Gastrocnemius medialis (tissue), 3 donors: Measurements from ENCODE around the genes IQGAP3, LRRC71 and FCRL1.

GRCh38 chr1:156463213-156463568 is 37.4 kb downstream of the MEF2D start:
- PRO-cap, result no peak
- RAMPAGE, long total RNA, 3 experiments, result no peak in any of the 3 experiments

- PRO-cap, result no peak
- RAMPAGE, long total RNA, 3 experiments, result no peak in any of the 3 experiments
These were observed 23.6 kb downstream of the MEF2D start for GRCh38 chr1:156476894-156477481.

DNA sequence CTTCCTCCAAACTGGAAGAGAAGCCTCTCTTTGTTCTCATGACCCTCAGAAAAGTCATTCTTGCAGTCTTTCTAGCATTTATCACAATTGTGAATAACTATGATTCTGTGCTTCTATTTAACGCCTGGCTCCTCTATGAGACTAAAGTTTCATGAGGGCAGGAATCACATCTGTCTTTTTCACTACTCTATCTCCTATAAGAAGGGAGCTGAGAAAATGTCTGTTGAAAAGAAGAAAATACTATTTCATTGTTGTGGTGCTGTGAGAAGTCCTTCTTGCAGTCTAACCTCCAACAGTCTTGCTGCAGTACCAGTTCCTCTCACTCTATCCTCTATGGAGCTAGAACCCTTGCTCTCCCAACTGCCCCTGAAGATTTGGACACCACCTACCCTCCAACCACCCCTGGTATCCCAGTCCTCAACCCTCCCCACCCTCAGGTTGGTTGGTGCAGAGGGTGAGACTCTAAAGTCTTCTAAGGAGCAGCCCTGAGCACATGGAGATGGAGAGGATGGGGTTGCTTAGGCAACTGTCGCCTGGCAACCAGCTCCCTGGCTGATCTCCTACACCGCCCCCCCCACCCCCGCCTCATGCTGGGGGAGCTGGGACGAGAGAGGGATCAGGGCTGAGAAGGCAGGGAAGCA is 13.8 kb downstream of the MEF2D start:
- PRO-cap, result no peak
- RAMPAGE, long total RNA, 3 experiments, result no peak in any of the 3 experiments

GRCh38 chr1:156499661-156500227 is 831 bp downstream of the MEF2D start:
- PRO-cap, result bidirectional peak, plus-strand start at chr1:156500061, minus-strand start at chr1:156499880; bidirectional peak, plus-strand start at chr1:156500294, minus-strand start at chr1:156500164
- RAMPAGE, long total RNA, 3 experiments, result start-site peak on the minus strand in 2 of 3 experiments, at chr1:156499859-156499901 at its widest, 265 to 598 reads per replicate

GRCh38 chr1:156572421-156572794 is at the start of gene IQGAP3:
Gene IQGAP3, minus strand, starts transcription at chr1:156572565.
- PRO-cap, result no peak
- RAMPAGE, long total RNA, 3 experiments, result start-site peak on the minus strand in 1 of 3 experiments, at chr1:156572537-156572545 at its widest, 5 reads per replicate

GRCh38 chr1:156616118-156616970 is 2.9 kb upstream of the HAPLN2 start:
- PRO-cap, result no peak
- RAMPAGE, long total RNA, 3 experiments, result no peak in any of the 3 experiments

- PRO-cap, result no peak
- RAMPAGE, long total RNA, 3 experiments, result no peak in any of the 3 experiments
These were observed 3.1 kb upstream of the BCAN start for GRCh38 chr1:156638820-156639237.

GRCh38 chr1:156665417-156665981 is 11.7 kb downstream of the NES start:
- PRO-cap, result no peak
- RAMPAGE, long total RNA, 3 experiments, result no peak in any of the 3 experiments

- PRO-cap, result no peak
- RAMPAGE, long total RNA, 3 experiments, result no peak in any of the 3 experiments
These were observed 7.6 kb downstream of the NES start for GRCh38 chr1:156669671-156670018.

DNA sequence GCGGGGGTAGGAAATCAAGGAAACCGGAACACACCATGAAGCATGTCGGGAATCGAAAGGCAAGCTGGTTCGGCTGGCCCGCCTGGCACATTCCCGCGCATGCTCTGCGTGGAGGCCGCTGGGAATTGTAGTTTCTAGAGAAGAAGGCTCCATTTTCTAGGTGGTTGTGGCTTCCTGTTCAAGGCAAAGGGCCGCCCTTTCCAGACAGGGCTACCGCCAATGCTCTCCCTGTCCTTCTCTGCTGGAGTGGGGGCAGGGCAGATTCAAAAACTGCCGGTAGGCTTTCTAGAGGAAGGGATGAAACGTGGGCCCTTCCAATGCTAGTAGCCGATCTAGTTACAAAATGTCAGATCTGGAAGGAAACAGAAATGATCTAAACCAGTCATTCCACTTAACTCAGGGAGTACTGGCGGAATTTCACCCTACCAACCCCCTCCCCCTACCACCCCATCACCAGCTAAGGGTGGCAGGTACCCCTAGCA is 390 bp upstream of the MRPL24 start:
- PRO-cap, result bidirectional peak, plus-strand start at position 159 of the sequence, minus-strand start outside the sequence
- RAMPAGE, long total RNA, 3 experiments, result no peak in any of the 3 experiments

DNA sequence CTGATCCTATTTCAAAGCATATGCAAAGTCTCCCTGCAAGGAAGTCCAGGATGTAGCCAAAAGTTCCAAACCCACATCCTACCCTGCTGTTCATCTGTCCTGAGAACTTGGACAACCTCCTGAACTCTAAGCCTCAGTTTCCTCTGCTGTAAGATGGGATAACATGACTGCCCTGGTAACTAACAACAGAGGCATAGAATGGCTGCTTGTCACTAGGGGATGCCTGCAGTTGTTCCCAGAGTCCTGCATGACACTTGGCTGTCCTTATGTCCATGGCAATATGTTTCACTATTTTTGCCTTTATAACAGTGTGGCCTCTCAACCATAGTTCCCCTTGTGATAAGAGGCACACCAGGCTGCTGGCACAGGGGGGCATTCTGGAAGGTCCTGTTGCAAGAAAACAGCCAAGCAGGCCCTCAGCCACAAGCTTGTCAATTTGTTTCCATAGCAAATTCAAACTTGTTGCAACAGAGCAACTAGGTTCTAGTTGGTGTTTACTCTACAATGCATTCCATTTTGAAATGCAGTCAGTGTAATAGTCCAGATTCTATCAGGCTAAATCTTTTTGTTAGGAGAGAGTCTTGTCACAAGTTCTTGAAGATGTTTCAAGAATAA is 1.5 kb upstream of the HDGF start:
- PRO-cap, result no peak
- RAMPAGE, long total RNA, 3 experiments, result no peak in any of the 3 experiments

GRCh38 chr1:156767720-156768386 is 518 bp downstream of the PRCC start:
- PRO-cap, result no peak
- RAMPAGE, long total RNA, 3 experiments, result no peak in any of the 3 experiments

- PRO-cap, result no peak
- RAMPAGE, long total RNA, 3 experiments, result no peak in any of the 3 experiments
These were observed 14.9 kb downstream of the SH2D2A start for GRCh38 chr1:156801592-156802388.

DNA sequence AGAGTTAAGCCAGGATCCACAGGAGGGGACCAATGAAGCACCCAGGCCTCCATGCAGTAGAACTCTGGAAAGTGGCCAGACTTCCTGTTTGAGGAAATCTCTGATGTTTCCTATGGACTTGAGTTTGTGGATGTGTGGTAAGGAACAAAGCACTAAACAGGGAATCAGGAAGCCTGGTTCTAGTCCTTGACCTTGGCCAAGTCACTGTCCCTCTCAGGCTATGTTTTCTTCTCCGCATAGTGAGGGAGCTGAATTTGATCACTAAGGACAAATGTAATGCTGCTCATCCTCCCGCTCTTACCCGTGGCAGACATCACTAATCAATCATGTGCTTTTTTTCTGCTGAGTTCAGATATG is 10.1 kb downstream of the SH2D2A start:
- PRO-cap, result no peak
- RAMPAGE, long total RNA, 3 experiments, result no peak in any of the 3 experiments

DNA sequence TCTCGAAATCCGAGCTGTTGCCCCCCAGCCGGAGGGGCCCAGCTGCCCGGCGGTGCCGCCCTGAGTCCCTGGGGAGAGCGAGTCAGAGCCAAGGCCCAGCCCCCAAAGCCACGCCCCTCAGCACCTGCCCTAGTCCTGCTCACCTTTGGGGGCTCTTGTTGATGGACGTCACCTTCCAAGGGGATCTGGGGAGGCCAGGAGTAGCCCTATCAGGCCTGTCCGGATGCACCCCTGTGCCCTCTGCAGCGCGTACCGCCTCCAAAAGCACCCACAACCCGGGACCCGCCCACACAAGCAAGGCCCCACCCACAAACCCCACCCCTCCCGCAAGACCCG is 13.7 kb downstream of the INSRR start:
- PRO-cap, result no peak
- RAMPAGE, long total RNA, 3 experiments, result no peak in any of the 3 experiments

GRCh38 chr1:156920169-156921184 is at the start of gene LRRC71:
Gene LRRC71, plus strand, starts transcription at chr1:156920632.
- PRO-cap, result no peak
- RAMPAGE, long total RNA, 3 experiments, result no peak in any of the 3 experiments

DNA sequence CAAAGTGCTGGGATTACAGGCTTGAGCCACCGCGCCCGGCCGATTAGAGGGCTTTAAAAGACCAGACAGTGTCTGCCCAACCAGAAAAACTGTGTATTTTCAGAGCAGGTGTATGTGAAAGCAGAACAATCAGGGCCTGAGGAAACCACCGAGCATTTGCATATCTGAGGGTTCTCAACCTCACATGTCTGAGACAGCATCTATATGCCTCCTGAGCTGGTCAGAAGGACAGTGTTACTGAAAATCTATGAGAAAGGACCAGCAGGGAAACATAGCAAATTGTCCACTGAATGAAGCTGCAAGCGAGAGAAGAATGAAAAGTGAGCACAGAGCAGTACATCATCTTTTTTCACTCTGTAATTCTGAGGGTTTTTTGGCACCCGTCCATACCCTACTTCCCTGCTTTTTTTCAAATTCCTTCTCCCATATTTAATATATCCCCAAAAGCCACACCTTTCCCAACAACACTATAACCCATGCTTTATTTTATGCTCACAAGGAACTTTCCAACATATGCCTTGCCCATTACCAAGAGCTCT is 26.4 kb upstream of the FCRL3 start:
- PRO-cap, result no peak
- RAMPAGE, long total RNA, 3 experiments, result no peak in any of the 3 experiments

GRCh38 chr1:157819968-157820262 is at the start of gene FCRL1:
Gene FCRL1, minus strand, starts transcription at chr1:157820120.
- PRO-cap, result no peak
- RAMPAGE, long total RNA, 3 experiments, result no peak in any of the 3 experiments

DNA sequence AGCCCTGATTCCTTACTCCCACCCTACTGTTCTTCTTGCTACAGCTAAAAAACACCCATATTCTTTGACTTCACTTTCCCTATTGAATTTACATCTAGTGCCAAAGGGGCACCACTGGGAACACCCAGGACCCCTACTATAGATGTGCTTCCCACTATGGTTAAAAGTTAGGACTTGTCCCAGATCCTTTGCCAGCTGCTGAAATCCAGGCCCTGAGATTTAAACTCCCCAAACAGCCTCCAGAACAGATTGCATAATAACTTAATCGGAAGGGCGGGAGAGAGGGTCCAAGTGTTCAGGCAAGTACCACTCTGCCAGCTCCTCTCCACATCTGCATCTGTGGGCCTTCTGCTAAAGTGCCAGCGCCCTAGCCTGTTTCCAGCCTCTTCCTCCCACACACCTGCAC is 29.0 kb downstream of the KIRREL1 start:
- PRO-cap, result no peak
- RAMPAGE, long total RNA, 3 experiments, result no peak in any of the 3 experiments

DNA sequence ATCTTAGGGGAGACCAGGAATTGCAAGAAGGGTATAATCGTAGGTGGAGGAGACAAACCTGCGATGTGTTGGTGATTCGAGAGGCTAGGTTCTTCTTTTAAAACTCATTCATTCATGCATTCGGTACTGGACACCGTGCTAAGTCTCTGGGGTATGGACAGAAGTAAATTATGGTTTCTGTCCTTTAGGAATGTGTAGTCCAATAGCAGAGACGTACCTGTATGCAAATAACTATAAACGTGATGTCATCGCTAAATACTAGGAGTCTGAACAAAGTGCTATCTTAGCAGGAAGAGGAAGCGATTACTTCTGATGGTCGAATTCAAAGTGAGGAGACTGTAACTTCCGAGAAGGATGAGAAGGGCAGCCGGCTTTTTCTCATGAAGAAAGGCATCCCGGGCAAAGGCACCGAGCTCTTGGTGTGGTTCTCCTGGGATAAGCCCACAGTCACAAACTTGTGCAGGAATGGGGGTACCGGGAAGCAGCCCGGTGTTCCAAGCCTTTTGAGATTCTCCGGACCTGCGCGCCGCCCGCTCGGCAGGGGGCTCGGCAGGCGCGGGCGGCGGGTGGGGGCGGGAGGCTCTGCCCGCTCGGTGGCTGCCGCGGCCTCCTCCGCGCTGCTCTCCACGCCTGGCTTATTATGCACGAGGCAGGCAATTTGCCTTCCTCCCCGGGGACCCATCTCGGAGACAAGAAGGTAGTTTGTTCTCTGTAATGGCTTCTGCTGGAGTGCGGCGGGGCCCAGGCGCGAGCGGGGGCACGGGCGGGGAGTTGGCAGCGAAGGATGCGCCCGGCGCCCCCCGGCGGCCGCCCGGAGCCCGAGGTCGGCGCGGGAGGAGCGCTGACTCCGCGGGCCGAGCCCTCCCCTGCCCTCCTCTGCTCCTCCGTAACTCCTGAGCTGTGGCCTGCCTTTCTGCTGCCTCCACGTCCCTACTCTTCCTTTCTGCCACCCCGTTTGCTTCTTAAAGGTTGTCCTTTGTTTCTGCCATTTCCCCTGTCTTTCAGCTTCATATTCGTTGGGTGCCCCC is 14.9 kb downstream of the SMIM42 start:
- PRO-cap, result no peak
- RAMPAGE, long total RNA, 3 experiments, result no peak in any of the 3 experiments